Cardiac ventricle fibroblast (primary cell): ENCODE measurements around the genes TNFSF13 and MPDU1.

DNA sequence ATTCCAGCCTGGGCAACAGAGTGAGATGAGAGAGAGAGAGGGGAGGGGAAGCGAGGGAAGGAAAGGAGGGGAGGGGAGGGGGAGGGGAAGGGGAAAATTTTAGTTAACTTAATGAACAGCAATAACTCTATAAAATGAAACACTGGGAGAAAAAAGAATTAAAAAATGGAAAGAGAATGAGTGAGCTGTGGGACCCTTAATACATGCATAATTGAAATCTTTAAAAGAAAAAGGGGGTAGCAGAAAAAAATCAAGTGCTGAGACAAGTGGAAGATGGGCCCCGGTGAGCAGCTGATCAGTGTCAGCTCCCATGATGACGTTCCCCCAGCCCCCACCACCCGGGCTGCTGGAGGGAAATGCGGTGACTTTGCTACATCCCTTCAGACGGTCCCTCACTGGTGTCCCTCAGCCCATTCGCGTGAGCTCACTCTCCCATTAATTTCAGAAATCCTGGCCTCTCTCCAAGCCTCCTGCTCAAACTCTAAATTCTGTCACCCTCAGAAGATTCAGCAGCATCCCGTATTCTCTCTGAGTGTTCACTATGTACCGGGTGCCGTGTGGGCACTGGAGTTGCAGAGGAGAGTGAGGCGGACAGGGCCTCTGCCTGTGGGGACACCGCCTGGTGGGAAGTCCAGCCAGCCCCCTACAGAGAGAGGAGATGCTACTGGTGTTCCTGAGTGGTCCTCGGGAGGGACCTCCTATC is 2.5 kb downstream of the ASGR2 start:
- RAMPAGE, long total RNA, result no peak

- RAMPAGE, long total RNA, result no peak
Measured at GRCh38 chr17:7112710-7113188, 1.9 kb downstream of the ASGR2 start.

- RAMPAGE, long total RNA, result no peak
Measured at GRCh38 chr17:7222496-7223572, 3.1 kb downstream of the ACADVL start.

DNA sequence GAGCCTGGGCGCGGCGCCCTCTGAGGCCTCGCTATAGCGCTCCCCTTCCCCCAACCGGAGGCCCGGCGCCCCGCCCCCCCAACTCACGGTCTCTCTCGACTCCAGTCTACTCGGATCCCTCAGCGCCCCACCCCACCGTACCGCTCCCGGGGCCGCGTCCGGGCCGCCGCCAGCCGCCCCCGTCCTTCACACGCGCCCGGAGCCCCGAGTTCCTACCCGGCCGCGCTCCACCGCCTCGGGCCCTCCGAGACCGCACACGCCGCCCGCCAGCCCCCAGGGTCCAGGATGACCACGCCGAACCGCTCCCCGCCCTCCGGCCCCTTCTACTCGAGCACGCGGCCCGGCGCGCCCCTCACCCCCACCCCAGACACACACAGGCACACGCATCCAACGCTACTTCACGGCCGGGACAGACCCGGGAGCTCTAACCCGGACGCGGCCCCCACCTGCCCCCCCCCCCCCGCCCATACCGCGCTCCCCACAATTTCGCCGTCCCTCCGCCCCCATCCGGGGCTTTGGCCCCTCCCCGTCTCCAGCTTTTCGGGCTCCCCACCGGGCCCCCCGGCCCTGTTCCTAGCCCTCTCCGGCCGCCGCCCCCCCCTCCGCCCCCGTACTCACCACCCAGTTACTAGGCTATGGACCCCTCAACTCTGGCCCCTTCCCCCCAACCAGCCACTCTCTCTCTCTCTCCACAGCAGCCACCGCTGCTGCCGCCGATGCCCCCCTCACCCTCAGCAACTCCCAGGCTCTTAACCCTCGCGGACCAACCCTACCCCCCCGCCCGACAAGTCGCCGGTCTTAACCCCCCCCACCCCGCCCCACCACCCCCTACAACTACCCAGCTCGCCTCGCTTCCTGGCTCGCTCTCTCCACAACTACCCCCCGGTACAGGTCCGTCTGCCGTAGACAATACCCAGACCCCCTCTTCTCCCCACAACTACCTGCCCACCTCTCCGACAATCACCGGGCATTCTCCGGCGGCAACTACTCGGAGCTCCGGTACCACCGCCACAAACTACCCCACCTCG is 1.1 kb downstream of the PHF23 start:
- RAMPAGE, long total RNA, result no peak

GRCh38 chr17:7260774-7261749 is 1.2 kb downstream of the CLDN7 start:
- RAMPAGE, long total RNA, result no peak

DNA sequence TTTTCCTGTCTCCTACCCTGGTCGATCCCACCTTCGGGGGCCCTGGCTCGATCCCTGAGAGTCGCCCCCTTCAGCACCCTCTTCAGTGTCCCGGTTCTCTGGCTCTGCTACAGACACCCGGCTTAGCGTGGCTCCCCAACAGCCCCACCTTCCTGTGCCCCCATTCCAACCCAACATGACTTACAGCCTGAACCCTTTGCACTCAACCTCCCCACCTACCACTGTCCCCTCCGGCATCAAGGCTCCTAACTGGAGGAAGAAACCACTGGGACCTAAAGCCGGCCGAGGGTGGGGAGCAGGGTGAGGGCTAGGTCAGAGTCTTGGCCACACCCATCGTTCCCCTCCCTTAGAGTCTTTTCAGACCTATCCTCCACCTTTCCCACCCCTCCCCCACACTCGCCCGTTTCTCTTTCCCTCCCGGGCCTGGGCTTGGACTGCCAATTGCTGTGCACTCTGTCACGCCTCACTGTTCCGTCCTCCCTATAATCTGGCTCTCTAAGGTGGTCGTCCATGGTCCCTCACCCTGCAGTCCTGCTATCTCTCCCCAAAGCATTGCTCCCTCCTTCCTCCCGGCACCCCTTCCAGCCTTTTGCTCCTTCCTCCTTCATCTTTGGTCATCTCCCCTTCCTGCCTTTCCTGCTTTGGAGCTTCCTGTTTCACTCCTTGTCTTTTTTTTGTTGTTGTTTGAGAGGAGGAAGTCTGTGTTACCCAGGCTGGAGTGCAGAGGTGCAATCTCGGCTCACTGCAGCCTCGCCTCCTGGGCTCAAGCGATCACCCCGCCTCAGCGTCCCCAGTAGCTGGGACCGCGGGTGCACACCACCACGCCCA is 876 bp upstream of the CLDN7 start:
- RAMPAGE, long total RNA, result no peak

- RAMPAGE, long total RNA, result no peak
Measured at GRCh38 chr17:7295275-7295816, 907 bp upstream of the YBX2 start.

DNA sequence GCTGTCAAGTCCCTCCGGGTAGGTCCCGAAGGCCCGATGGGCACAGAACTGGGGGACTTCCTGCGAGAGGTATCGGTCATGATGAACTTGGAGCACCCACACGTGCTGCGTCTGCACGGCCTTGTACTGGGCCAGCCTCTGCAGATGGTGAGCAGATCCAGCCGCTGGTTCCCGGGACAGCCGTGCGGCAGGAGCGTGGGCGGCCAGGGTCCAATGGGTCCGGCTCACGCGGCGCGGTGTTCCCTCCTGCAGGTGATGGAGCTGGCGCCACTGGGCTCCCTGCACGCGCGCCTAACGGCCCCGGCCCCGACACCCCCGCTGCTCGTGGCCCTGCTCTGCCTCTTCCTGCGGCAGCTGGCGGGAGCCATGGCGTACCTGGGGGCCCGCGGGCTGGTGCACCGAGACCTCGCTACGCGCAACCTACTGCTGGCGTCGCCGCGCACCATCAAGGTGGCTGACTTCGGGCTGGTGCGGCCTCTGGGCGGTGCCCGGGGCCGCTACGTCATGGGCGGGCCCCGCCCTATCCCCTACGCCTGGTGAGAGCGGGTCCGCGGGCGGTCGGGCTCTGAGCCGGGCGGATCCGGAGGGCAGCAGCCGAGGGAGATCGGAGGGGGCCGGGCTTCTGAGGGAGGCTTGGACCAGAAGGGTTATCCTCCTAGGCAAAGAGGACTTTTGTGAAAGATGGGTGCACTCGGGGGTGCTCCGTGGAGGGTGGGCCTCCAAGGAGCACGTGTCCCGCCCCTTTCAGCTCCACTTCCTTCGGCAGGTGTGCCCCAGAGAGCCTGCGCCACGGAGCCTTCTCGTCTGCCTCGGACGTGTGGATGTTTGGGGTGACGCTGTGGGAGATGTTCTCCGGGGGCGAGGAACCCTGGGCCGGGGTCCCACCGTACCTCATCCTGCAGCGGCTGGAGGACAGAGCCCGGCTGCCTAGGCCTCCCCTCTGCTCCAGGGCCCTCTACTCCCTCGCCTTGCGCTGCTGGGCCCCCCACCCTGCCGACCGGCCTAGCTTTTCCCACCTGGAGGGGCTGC is 3.1 kb downstream of the TNK1 start:
- RAMPAGE, long total RNA, result no peak

DNA sequence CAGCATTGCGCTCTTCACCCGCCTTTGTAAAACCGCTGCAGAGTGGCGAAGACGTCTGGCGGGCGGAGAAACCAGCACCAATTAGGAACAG is 149 bp upstream of the TMEM256 start:
- RAMPAGE, long total RNA, result no peak

DNA sequence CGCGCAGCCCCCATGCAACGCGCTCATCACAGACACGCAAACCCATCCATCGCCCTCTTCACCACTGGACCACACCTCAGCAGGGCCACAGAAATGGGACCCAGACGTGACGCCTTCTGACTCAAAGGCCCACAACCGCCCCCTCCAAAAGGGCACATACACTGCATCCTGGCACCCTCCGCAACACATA is 1.1 kb downstream of the ZBTB4 start:
- RAMPAGE, long total RNA, result no peak

GRCh38 chr17:7484893-7485483 is 3.7 kb downstream of the SLC35G6 start:
- RAMPAGE, long total RNA, result no peak

DNA sequence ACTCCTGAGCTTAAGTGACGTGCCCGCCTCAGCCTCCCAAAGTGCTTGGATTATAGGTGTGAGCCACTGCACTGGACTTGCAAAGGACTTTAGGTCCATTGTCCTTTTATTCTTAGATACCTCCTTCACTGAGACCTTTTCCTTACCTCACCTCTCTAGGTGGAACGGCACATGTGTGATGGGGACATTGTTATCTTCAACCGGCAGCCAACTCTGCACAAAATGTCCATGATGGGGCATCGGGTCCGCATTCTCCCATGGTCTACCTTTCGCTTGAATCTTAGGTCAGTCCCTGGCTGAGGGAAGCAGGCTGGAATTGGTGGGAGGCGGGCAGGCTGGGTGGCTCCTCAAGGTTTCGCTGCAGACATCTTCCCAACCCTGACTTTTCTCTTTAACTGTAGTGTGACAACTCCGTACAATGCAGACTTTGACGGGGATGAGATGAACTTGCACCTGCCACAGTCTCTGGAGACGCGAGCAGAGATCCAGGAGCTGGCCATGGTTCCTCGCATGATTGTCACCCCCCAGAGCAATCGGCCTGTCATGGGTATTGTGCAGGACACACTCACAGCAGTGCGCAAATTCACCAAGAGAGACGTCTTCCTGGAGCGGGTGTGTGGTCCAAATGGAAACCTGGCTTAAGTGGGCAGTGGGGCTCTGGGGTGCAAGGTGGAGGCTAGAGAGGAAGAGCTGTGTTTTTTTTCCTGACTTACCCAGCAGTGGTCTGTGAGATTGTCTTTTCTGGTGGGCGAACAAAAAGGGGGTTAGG is 17.8 kb downstream of the SLC35G6 start:
- RAMPAGE, long total RNA, result no peak

GRCh38 chr17:7548383-7548745 is 494 bp upstream of the TNFSF12 start:
- RAMPAGE, long total RNA, result no peak

DNA sequence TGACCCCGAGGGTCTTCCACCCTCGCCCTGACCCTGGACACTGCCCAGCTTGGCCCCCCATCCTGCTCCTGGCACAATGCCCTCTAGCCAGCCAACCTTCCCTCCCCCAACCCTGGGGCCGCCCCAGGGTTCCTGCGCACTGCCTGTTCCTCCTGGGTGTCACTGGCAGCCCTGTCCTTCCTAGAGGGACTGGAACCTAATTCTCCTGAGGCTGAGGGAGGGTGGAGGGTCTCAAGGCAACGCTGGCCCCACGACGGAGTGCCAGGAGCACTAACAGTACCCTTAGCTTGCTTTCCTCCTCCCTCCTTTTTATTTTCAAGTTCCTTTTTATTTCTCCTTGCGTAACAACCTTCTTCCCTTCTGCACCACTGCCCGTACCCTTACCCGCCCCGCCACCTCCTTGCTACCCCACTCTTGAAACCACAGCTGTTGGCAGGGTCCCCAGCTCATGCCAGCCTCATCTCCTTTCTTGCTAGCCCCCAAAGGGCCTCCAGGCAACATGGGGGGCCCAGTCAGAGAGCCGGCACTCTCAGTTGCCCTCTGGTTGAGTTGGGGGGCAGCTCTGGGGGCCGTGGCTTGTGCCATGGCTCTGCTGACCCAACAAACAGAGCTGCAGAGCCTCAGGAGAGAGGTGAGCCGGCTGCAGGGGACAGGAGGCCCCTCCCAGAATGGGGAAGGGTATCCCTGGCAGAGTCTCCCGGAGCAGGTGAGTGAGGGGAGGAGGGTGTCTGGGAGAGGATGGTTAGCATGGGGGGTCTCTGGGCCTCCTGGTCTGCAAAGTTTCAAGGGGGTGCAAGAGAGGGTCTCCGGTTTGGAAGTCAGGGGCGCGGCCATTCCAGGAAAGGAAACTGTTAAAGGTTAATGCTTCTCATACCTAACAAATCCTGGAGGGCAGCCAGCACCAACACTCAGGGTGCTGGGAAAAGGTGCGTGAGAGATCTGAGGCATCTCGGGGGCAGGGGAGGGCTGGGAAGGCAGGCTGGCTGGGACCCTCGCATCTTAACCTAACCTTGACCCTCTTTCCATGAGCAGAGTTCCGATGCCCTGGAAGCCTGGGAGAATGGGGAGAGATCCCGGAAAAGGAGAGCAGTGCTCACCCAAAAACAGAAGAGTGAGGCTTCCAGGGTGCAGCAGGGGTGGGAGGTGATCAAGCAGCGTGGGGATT is at the start of gene TNFSF13:
Gene TNFSF13, plus strand, starts transcription at position 159 of the 1,165 bp plus-strand sequence.
- RAMPAGE, long total RNA, result no peak

DNA sequence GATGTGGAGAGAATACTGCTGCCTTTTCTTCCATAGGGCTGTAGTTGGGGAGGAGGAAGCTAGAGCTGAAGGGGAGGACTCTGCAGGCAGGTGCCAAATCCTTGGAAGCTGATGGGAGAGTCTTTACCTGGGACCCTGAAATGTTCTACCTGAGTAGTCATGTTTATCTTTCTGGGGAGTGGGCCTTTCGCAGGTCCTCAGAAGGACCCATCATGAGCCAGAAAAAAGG is 3.3 kb downstream of the SENP3 start:
- RAMPAGE, long total RNA, result no peak

DNA sequence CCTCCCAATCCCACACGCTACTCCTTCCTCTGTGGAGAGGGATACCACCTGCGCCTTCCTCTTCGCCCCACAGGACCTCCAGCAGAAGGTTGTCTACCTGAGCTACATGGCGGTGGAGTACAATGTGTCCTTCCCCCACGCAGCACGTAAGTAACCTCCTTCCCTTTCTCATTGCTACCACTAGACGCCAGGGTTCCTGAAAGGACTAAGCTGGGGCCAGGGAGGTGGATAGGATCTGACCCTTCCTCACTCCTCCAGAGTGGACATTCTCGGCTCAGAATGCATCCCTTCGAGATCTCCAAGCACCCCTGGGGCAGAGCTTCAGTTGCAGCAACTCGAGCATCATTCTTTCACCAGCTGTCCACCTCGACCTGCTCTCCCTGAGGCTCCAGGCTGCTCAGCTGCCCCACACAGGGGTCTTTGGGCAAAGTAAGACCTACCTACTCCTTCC is 1.2 kb downstream of the CD68 start:
- RAMPAGE, long total RNA, result no peak

- RAMPAGE, long total RNA, result no peak
Measured at GRCh38 chr17:7583202-7584235, at the start of gene MPDU1. TSS of gene MPDU1 (plus strand) at chr17:7583852.

DNA sequence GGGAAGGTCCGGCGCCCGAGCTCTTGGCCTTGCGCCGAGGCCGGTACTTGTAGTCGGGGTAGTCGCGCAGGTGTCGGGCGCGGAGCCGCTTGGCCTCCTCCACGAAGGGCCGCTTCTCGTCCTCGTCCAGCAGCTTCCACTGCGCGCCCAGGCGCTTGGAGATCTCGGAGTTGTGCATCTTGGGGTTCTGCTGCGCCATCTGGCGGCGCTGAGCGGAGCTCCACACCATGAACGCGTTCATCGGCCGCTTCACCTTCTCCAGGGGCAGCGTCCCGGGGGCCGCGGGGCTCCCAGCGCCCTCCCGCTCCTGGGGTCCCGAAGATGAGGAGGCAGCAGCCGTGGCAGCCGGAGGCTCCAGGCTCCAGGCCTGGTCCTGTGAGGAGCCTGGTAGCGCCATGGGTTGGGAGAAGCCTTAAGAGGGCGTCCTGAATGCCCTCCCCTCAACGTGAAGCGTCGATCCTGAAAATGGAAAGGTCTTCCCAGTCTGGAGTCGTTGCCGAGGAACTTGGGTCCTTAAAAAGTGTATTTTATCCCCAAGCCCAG is 543 bp downstream of the SOX15 start:
- RAMPAGE, long total RNA, result no peak

- RAMPAGE, long total RNA, result no peak
Measured at GRCh38 chr17:7641748-7642132, 9.0 kb upstream of the ATP1B2 start.

DNA sequence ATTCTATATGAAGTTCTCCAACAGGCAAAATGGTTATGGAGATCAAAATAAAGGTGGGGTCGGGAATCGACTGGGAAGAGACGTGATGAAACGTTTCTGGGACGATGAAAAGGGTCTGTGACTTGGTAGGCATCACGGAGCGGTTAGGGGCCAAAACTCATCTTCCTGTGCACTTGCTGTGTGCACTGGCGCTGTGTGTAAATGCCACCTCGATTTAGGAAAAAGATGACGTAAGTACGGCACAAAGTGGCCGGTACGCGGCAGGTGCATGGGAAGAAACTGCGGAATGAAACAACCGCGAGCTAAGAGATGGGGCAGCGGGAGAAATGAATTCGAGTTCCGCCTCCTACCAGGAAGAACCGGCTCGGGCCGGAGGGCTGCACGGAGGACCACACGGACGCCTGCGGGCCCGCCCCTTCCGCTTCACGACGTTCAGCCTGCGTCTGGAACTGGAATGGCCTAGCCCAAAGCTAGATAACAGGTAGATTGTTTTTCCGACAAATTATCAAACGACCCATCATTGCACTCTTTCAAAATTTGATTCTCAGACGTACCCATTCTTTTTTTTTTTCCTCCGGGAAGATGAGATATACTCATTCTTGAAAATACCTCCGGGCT is 1.4 kb downstream of the TP53 start:
- RAMPAGE, long total RNA, result no peak